Sciatic nerve (tissue), 1 donor: ENCODE results near the genes RAVER1, KEAP1 and SLC44A2.

GRCh38 chr19:10282792-10283756, 3.7 kb upstream of the ICAM4 start:
- PRO-cap, result unidirectional peak, plus-strand start at chr19:10283415

DNA sequence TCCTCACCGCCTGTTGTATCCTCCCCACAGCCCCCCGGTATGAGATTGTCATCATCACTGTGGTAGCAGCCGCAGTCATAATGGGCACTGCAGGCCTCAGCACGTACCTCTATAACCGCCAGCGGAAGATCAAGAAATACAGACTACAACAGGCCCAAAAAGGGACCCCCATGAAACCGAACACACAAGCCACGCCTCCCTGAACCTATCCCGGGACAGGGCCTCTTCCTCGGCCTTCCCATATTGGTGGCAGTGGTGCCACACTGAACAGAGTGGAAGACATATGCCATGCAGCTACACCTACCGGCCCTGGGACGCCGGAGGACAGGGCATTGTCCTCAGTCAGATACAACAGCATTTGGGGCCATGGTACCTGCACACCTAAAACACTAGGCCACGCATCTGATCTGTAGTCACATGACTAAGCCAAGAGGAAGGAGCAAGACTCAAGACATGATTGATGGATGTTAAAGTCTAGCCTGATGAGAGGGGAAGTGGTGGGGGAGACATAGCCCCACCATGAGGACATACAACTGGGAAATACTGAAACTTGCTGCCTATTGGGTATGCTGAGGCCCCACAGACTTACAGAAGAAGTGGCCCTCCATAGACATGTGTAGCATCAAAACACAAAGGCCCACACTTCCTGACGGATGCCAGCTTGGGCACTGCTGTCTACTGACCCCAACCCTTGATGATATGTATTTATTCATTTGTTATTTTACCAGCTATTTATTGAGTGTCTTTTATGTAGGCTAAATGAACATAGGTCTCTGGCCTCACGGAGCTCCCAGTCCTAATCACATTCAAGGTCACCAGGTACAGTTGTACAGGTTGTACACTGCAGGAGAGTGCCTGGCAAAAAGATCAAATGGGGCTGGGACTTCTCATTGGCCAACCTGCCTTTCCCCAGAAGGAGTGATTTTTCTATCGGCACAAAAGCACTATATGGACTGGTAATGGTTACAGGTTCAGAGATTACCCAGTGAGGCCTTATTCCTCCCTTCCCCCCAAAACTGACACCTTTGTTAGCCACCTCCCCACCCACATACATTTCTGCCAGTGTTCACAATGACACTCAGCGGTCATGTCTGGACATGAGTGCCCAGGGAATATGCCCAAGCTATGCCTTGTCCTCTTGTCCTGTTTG, 1.3 kb upstream of the ICAM4 start:
- PRO-cap, result no peak

DNA sequence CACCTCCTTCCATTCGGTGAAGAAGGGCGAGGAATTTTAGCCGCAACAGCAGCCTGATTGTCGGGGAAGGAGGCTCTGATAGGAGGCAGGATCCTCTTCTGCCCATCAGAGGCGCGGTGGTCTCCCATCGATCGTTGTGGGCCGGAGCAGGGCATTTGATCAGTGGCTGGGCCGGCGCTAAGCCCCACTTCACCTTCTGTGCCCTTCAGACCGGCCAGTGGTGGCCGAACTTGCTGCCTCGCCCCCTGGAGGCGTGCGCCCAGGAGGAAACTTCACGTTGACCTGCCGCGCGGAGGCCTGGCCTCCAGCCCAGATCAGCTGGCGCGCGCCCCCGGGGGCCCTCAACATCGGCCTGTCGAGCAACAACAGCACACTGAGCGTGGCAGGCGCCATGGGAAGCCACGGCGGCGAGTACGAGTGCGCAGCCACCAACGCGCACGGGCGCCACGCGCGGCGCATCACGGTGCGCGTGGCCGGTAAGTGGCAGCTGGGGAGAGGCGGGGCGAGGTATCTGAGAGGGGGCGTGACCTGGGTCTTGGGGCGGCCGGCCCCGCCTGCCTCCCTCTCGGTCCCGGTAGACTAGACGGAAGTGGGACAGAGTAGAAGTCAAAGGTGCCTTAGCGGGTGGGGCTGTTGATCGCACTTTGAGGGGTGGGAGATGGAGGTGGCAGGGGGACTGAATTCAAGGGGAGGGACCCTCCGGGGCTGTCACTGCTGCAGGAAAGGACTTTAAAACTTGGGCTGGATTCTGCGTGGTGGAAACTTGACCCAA, 5.6 kb downstream of the ICAM5 start:
- PRO-cap, result bidirectional peak, plus-strand start at position 582 of the sequence, minus-strand start at position 409 of the sequence

DNA sequence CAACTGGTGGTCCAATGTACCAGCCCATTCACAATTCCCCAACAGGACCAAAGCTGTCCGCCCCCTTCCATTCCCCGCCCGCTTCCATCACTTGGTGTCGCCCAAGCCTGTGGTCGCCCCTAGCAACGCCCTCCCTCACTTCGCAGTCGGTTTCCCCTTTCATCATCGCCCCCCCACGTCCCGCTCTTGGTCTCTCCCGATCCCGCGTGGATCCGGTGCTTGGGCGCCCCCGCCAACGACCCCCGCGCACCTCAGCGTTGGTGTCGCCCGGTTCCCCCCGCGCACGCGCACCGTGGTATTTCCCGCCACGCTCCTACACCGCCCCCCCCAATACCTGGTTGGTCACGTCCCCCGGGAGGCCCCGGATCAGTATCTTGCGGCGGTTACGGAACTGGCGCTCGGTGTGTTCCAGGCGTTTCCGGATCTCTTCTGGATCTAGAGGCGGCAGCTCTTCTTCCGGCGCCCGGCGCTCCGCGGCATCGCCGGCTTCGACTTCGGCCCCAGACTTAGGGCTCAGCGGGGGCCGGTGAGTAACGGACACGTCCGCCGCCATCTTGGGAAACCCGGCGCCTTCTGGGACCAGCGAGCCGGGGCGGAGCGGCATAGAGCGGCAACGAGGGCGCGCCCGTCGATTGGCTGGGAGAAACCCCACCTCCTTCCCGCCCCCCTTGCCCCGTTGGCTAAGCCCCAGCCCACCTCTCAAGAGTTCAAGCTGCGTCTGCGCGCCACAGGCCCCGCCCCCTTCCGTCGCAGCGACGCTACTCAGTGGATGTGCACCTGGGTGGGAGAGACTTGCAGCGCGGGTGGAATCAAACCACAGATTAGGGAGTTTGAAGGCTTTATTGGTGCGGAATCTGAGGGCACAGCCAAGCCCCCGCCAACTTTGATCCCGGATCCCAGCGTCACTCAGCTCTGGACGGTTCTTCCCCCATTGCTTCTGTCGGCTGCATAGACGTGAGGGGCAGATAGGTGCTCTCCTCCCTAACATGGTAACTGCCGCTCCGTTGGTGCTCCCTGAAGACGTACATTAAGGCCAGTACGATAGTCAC, at the start of gene RAVER1:
TSS of gene RAVER1 (minus strand) at position 575 of the 1,049 bp plus-strand sequence.
- PRO-cap, result bidirectional peak, plus-strand start at position 765 of the sequence, minus-strand start at position 575 of the sequence

- PRO-cap, result bidirectional peak, plus-strand start at chr19:10409069, minus-strand start at chr19:10408927
Observed at GRCh38 chr19:10408625-10409255, 5.4 kb upstream of the CDC37 start.

DNA sequence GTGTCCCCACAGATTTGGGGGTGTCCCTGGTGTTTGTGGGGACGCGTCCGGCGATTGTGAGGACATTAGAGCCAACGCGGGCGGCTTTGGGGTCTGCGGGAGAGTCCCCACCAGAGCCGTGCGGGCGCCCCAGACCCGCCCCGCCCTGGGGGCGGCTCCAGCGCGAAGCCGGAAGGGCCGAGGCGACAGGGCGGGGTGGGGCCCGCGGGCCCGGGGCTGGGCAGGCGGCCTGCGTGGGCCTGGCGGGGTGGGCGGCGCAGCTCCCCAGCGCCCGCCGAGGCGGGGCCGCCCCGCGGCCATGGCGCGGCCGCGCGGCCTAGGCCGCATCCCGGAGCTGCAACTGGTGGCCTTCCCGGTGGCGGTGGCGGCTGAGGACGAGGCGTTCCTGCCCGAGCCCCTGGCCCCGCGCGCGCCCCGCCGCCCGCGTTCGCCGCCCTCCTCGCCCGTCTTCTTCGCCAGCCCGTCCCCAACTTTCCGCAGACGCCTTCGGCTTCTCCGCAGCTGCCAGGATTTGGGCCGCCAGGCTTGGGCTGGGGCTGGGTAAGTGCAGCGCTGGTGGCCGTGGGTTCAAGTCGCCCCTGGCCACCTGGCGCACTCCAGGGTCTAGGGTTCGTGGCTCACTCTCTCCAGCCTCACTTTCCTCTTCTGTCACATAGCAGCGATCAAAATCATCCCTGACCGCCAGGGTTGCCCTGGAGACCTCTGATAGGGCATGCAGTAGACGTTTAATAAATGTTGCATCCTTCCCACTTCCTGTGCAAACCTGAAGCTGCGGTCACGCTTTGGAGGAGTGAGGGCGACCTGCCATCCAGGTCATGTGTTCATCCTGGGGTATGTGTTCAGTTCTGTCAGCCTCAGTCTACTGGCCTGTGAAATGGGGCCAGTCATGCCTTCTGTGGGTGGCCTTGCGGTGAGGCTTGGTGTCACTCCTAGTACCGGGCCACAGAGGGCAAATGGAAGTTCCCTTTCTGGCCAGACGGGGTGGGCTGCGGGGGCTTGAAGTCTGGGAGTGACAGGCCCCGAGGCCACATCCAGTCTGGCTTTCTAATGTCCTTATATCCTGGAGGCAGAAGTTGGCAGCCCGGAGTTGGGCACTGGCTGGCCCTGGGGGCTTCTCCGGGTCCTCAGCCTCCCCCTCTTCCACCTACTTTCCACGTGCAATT, 10.6 kb downstream of the PDE4A start:
- PRO-cap, result bidirectional peak, plus-strand start at position 223 of the sequence, minus-strand start at position 153 of the sequence; unidirectional peak, minus-strand start at position 647 of the sequence; bidirectional peak, plus-strand start at position 975 of the sequence, minus-strand start at position 704 of the sequence

GRCh38 chr19:10503100-10504045, at the start of gene KEAP1:
TSS of gene KEAP1 (minus strand) at chr19:10503356.
- PRO-cap, result bidirectional peak, plus-strand start at chr19:10503184, minus-strand start at chr19:10503172; bidirectional peak, plus-strand start at chr19:10503366, minus-strand start at chr19:10503328

- PRO-cap, result bidirectional peak, plus-strand start at chr19:10625594, minus-strand start at chr19:10625458
Observed at GRCh38 chr19:10624685-10625868, at the start of gene SLC44A2. TSS of gene SLC44A2 (plus strand) at chr19:10625553.

GRCh38 chr19:10646577-10647220, 7.4 kb upstream of the ILF3 start:
- PRO-cap, result no peak

DNA sequence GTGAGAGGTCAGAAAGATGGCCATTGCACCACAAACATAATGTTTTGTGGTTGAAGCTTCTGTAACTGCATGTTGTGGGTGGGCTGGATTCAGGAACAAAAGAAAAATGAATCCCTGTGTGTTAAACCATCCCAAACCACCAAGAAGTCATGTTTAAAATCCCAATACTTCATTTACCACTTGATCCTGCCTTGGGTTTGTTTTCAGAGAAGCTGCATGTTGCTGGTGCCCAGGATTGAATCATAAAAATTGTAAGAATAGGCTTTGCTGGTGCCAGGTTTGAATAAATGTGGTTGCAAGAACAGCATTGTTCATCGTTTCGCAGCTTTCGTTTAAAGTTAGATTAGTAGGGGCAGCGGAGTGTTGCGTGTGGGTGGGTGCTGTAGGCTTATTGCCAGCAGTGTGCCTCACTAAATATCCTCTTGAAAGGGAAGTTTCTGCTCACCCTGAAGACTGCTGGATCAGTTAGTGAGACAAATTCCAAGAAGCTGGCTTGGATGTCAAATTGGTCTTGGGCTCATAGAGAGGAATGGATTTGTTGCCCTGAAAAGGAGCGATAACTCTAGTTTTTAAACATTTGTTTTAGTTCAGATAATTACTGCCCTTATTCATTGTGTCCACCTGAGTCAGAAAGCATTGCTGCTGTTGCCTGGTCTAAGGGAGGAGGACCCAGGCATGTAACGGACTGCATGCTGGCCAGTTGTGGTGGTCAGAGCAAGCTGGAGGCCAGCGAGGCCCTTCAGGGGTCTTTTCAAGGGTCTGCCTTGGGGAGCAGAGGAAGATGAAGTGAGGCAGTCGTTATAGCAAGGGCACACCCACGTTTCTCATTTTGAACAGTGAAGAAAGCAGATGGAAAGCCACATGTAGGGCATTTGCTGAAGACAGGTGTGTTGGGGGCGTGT, 8.3 kb downstream of the ILF3 start:
- PRO-cap, result no peak

DNA sequence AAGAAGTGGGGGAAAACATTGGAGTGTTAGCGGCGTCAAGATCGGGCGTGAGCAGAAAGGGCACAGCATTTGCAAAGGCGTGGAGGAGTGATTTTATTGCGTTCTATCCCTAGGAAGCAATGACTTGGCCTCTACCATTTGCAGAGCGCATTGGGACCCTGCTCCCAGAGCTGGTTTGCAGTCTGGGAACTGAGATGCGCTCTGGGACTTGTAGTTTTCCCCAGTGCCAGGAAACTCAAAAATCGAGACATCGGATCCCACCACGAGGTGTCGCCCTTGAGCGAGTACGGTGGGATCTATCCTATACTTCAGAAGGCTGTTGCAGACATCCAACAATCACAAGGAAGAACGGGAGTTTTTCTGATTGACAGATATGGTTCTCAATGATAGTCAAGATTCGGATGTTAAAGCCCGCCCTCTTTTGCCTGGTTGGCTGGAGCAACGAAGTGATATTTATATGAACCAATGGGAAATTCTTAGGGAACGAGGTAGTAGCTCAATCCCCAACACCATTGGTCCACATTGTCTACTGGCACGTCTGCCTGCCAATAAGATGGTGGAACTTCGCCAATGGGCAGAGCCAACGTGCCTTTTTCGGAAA, 552 bp upstream of the DNM2 start:
- PRO-cap, result no peak

GRCh38 chr19:10736112-10736895, 18.4 kb downstream of the DNM2 start:
- PRO-cap, result no peak

DNA sequence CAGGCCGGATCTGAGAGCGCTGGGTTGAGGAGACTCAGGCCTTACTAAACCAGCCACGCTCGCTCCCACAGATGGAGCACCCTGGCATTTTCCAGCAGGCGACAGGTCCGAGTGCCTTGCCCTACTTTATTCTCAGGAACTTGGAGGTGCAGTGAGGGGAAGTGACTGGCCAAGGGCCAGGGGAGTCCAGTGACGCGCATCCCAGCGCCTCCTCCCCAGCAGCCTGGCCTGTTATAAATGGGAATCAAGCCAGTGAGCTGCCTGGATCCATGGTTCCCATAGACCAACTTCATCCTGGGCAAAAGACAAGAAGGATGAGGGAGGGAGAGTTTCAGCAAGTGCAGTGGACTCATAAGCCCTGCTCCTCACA, 35.5 kb downstream of the TMED1 start:
- PRO-cap, result no peak

- PRO-cap, result bidirectional peak, plus-strand start at chr19:10817691, minus-strand start at chr19:10817657; unidirectional peak, minus-strand start at chr19:10817737
Observed at GRCh38 chr19:10817220-10818180, 18.5 kb downstream of the TMED1 start.

DNA sequence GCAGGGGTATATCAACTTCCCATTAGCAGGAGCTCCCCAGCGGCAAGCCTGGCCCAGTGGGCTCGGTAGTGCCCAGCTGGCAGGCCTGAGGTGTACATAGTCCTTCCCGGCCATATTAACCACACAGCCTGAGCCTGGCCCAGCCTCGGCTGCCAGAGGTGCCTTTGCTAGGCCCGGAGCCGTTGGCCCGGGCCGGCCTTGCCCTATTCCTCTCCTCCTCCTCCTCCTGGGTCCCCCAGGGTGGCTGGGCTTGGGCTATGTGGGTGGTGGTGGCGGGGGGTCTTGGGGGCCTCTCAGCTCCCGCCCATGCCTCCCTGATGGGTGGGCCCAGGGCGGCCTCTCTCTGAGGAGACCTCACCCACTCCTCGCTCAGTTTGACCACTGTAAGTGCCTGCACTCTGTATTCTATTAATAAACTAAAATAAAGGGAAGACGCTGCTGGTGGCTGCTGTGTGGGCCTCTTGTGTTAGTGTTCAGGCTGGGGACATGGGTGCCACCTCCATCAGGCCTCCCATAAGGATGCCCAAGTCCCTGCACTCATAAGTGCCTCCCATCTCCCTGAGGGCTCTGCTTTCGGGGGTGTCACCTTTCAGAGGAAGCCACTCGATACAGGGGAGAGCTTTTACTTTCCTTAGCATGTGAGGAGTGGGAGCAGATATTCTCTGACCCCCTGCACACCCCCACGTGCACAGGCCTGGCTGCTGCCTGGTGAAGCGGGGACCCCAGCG, 4.4 kb downstream of the TMED1 start:
- PRO-cap, result no peak

DNA sequence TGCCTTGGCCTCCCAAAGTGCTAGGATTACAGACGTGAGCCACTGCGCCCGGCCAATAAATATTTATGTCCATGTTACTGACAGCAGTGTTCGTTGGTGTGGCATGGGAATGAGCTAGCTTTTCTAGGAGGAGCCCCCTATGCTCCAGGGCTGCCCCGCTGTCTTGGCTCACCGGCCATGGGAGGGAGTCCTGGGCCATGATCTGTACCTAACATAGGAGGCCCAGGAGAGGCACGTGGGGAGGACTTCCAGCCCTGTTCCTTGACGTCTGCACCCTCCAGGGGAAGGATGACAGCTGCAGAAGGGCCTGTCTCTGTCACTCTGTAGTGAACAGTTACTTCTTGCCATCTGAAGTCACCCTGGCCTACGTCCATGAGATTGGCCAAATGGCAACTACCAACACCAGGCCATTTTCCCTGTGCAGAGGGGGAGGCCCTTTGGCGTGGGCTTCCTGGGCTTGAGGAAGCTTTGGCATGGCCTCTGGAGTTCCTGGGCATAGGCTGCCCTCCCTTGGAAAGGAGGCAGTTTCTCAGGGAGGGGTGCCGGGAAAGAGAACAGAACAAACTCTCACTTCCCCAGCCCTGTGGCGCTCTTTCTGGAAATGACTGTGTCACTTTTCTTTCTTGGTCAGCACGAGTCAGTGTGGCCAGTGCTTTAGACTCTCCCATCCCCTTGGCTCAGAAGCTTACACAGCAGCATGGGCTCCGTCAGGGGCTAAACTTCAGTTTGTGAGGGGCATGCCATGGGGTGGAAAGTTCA, 5.1 kb downstream of the CARM1 start:
- PRO-cap, result no peak

- PRO-cap, result no peak
Observed at GRCh38 chr19:10896394-10896756, 25.0 kb downstream of the CARM1 start.

- PRO-cap, result no peak
Observed at GRCh38 chr19:10976143-10976416, 15.2 kb downstream of the SMARCA4 start.

- PRO-cap, result no peak
Observed at GRCh38 chr19:11018134-11018609, 57.3 kb downstream of the SMARCA4 start.

DNA sequence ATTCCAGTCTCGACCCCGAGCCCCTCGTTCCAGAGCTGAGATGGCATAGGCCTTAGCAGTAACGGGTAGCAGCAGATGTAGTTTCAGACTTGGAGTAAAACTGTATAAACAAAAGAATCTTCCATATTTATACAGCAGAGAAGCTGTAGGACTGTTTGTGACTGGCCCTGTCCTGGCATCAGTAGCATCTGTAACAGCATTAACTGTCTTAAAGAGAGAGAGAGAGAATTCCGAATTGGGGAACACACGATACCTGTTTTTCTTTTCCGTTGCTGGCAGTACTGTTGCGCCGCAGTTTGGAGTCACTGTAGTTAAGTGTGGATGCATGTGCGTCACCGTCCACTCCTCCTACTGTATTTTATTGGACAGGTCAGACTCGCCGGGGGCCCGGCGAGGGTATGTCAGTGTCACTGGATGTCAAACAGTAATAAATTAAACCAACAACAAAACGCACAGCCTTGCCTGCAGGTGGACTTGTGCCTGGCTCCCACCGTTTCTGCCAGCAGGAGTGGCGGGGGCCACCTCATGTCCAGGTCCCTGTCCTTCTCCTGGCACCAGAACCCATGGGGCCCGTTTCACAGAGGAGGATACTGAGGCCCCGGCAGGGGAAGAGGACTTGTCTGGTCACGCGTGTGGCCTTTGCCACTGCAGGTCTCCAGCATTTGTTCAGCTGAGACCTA, 27.3 kb upstream of the LDLR start:
- PRO-cap, result no peak